Esophagus squamous epithelium (tissue), 4 donors: ENCODE data around the genes PRPSAP1 and RHBDF2.

- PRO-cap: no peak
- RAMPAGE, long total RNA, 4 experiments: no peak in any of the 4 experiments
Observed at GRCh38 chr17:76248447-76248817, 8.1 kb upstream of the RNF157 start.

- PRO-cap: bidirectional peak, plus-strand start at chr17:76353560, minus-strand start at chr17:76353260; bidirectional peak, plus-strand start at chr17:76353754, minus-strand start at chr17:76353757; bidirectional peak, plus-strand start at chr17:76354098, minus-strand start at chr17:76353984; bidirectional peak, plus-strand start at chr17:76354268, minus-strand start at chr17:76354198
- RAMPAGE, long total RNA, 4 experiments: start-site peak on the minus strand in 3 of 4 experiments, at chr17:76353623-76354206 at its widest, 10 to 218 reads per replicate
Observed at GRCh38 chr17:76353469-76354619, at the start of gene PRPSAP1. Gene PRPSAP1, minus strand, starts transcription at chr17:76353916.

DNA sequence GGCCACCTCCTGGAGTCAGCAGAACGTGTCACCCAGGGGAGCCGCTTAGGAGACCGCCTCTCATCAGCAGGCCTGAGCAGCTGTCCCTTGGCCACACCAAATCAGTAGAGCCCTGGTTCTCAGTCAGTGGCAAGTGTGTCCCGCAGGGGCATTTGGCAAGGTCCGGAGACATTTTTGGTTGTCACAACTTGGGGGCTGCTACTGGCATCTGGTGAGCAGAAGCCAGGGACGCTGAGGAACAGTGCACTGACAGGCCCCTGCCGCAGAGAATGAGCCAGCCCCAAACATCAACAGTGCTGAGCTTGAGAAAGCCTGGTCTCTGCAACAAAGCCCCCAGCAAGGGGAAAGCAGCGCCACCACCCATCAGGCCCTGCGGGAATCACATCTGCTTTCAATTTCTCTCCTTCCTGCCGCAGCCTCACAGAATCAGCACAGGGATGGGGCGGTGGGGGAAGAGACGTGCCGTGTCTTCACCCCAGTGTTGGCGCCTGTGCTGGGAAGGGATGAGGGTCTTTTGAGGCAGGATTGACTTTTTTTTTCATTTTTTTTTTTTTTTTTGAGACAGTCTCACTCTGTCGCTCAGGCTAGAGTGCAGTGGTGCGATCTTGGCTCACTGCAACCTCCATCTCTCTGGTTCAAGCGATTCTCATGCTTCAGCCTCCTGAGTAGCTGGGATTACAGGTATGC lies 14.8 kb upstream of the PRPSAP1 start:
- PRO-cap: no peak
- RAMPAGE, long total RNA, 4 experiments: no peak in any of the 4 experiments

DNA sequence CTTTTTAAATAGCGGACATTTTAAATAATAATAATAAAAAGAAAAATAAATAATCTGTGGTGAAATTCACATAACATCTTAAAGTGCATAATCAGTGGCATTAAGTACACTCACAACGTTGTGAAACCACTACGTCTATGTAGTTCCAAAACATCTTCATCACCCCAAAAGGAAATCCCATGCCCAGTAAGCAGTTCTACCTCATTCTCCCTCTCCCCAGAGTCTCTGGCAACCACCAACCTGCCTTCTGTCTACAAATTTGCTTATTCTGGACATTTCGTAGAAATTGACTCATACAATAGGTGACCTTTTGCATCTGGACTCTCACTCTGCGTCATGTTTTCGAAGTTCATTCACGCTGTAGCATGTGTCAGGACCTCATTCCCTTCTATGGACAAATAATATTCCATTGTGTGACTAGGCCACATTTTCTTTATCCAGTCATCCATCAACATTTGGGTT lies 12.3 kb upstream of the SPHK1 start:
- PRO-cap: no peak
- RAMPAGE, long total RNA, 4 experiments: no peak in any of the 4 experiments

DNA sequence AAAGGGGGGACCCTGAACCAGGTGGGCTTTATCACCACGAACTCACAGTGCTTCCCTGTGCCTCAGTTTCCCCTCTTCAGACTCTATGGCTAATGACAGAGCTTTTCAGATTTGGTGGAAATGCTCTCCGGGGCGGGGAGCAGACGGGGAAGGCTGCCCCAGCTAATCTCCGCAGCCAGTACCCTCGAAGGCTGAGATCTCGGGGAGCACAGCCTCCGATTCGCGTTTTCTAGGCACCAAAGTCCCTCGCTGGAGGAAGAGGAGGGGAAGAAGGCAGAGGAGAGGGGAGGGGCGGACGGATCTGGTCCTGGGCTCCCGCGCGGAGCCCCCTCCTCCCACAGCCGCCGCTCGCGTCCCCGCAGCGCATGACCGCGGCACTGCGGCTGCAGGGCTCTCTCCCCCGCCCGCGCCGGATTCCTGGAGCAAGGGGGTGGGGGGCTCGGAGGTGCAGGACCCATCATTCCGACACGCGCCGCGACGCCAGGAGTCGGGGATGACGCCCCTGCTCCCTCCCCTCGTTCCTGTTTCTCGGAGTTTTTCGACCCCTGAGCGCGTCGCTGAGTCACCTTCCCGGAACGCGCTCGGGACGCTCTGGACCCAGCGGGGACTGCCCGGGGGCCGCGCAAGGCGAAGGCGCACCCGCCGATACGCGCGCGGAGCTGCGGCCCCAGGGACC lies 1.6 kb upstream of the SPHK1 start:
- PRO-cap: bidirectional peak, plus-strand start at position 603 of the sequence, minus-strand start at position 371 of the sequence
- RAMPAGE, long total RNA, 4 experiments: no peak in any of the 4 experiments

DNA sequence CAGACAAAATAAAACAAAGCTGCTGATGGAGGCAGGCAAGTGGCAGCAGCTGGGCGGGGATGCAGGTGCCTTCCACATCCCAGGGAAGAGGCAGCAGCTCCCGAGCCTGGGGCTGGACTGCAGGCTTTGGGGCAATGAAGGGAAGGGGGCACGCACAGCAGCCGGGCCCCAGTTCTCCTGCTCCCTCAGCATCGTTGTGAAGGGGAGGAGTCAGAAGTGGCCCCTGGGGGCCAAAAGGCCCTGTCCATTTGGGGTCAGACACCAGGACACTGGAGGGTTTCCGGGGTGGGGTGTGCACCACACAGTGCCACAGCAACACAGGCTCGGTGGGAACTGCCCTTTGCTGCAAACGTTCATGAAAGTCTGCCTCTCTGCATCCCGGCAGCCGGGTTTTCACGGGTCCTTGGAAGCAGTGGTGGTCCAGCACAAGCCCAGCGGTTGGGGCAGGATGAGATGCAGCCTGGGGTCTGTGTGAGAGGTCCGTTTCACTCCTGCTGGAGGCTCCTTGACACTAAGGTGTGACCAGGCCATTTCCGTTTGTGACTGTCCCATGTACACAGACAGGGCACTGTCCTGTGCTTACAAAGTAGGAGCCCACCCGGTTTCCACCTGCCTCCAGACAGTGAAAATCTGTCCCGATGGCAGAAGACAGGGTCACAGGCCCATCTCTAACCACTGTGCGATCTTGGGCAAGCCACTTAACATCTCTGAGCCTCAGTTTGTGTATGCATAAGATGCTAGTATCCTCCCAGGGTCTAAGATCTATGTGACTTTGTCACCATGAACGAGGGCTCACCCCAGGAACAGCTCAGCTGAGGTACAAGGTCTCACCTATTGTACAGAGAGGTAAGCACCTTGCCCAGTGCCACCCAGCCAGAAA lies 6.2 kb downstream of the RHBDF2 start:
- PRO-cap: no peak
- RAMPAGE, long total RNA, 4 experiments: no peak in any of the 4 experiments

DNA sequence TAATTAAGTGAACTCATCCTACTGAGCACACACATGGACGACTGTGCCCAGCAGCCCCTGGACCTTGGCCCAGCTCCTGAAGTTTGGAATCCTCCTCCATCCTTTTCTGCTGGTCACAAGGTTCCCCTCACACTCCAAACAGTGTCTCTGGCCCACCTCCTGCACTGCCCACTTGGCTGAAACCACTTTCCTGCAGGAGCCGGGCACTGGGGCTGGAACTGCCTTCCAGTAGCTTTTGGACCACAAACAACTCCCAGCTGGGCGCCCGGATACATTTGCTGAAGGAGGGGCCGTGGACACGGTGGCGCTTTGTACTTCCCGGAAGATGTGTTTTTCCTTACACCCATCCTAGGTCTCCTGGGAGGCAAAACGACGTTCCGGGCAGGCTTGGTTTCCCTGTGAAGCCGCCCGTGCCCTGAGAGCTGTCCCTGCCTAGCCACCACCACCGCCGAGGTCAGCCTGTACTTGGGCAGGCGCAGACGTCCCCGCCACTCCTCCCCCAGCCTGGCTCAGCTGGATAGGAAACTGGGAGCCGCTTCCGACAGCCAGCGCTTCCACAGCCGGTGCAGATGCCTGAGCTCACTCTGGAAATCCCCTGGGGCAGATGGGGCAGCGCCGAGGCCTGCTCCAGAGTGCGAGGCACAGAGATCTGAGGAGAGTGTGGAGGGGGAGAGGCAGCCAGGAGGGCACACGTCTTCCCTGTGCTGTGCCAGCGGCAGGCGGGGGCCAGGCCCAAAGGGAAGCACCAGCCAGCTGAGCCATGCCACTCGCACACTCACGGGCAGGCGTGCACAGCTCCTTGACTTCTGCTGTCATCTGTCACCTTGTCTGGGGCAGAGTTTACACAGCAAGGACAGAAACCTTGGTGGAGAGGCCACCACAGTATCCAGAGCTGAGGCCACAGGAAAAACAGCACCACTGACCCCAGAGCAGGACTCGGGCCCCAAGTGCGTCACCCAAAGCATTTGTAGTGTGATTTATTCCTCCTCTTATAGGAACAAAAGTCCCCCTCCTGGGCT lies 3.2 kb downstream of the RHBDF2 start:
- PRO-cap: bidirectional peak, plus-strand start at position 548 of the sequence, minus-strand start at position 467 of the sequence; bidirectional peak, plus-strand start at position 763 of the sequence, minus-strand start at position 651 of the sequence
- RAMPAGE, long total RNA, 4 experiments: no peak in any of the 4 experiments

GRCh38 chr17:76500885-76501750 lies at the start of gene RHBDF2:
Gene RHBDF2, minus strand, starts transcription at chr17:76501423.
- PRO-cap: unidirectional peak, minus-strand start at chr17:76501162; bidirectional peak, plus-strand start at chr17:76501546, minus-strand start at chr17:76501389
- RAMPAGE, long total RNA, 4 experiments: start-site peak on the minus strand in 4 of 4 experiments, at chr17:76501379-76501415 at its widest, 40 to 222 reads per replicate

DNA sequence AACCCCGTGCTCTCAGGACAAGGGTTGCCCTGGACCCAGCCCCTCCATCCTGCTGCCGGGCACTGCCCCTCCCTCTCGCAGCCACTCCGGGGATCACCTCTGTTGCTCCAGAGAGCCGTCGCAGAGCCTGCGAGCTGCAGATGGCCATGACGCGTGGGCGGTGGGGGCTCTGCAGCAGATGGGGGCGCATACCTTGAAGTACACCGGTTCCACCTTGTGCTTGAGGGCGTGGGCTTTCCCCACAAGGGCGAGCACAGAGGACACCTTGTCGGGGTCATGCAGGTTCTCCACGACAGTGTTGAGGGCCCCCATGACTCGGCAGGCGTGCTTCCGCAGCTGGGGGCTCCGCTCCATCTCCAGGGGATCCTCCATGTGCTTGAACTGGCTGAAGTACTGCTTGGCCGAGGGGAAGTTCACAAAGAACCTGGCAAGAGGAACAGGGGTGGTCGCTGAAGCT lies 6.2 kb downstream of the CYGB start:
- PRO-cap: no peak
- RAMPAGE, long total RNA, 4 experiments: start-site peak on the minus strand in 1 of 4 experiments, centred at position 84 of the sequence, 7 reads per replicate

GRCh38 chr17:76550603-76551860 lies 11.2 kb downstream of the PRCD start:
- PRO-cap: bidirectional peak, plus-strand start at chr17:76551180, minus-strand start at chr17:76551150
- RAMPAGE, long total RNA, 4 experiments: no peak in any of the 4 experiments

DNA sequence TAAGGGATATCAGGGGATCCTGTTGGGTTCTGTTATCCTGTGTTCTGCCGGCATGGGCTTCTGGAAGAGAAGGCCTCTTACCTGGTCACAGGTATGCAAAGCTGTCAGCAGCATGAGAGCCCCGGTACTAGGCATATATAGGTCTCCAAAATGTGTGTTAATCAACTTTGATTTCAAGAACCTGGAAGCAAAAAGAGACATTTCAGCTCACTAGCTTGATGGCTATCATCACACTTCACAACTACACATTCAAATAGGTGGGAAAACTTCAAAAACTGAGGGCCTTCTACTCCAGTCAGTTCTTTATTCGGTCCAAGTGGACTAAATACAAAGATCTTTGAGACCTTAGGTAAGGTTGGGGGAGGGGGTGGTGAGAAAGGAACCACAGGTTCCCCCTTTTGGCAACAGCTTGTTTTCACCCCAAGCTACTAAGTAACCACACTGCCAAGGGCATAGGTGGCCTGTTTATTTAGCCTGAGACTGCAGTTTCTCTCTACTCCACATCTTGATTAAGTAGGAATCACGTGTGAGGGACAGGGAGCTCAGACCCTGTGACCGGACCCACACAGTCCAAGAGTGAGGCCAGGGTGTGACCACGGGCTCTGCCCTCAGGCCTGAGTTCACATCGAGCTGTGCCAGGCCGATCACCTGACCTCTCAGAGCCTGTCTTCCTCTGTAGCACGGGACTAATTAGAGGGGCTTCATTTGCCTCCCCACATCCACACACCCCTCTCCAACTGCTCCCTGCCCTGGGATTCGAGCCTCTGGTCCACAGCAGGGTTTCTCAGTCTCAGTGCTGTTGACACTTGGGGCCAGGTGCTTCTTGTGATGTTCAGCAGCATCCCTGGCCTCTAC lies 18.1 kb downstream of the ST6GALNAC2 start:
- PRO-cap: no peak
- RAMPAGE, long total RNA, 4 experiments: no peak in any of the 4 experiments

GRCh38 chr17:76584454-76585613 lies 826 bp downstream of the ST6GALNAC2 start:
- PRO-cap: unidirectional peak, plus-strand start at chr17:76584659; unidirectional peak, plus-strand start at chr17:76584948; bidirectional peak, plus-strand start at chr17:76585145, minus-strand start at chr17:76585134
- RAMPAGE, long total RNA, 4 experiments: no peak in any of the 4 experiments

DNA sequence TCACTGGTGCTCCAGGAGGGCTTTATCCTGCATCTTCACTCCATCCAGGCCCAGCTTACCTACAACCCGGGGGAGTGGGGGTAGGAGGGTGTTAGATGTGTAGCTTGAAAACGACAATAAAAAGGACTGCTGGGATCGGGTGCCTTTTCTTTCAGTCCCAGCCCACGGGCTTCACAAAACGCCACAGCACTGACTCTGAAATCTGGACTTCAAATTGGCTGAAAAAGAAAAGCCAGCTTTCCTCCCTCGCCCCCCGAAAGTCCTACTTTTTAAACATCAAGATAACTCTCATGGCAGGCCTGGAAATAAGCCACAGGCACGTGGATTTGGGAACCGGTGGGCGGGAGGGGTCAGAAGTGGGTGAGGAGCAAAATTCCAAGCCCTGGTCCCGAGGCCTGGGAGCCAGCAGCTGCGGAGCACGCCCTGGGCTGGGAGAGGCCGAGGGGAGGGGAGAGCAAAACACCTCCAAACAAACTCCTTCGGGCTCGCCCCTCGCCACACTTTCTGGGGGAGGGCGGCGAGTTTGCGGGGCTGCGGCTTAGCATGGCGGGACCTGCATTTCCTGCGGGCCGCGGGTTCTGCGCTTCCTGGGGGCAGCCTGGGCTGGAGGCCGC lies 754 bp downstream of the MXRA7 start:
- PRO-cap: unidirectional peak, plus-strand start at position 396 of the sequence
- RAMPAGE, long total RNA, 4 experiments: no peak in any of the 4 experiments

GRCh38 chr17:76740248-76740787 lies 2.4 kb downstream of the MFSD11 start:
- PRO-cap: no peak
- RAMPAGE, long total RNA, 4 experiments: no peak in any of the 4 experiments

GRCh38 chr17:76844606-76845480 lies 23.4 kb upstream of the MGAT5B start:
- PRO-cap: no peak
- RAMPAGE, long total RNA, 4 experiments: no peak in any of the 4 experiments

GRCh38 chr17:76969439-76969810 lies 101.2 kb downstream of the MGAT5B start:
- PRO-cap: no peak
- RAMPAGE, long total RNA, 4 experiments: no peak in any of the 4 experiments

DNA sequence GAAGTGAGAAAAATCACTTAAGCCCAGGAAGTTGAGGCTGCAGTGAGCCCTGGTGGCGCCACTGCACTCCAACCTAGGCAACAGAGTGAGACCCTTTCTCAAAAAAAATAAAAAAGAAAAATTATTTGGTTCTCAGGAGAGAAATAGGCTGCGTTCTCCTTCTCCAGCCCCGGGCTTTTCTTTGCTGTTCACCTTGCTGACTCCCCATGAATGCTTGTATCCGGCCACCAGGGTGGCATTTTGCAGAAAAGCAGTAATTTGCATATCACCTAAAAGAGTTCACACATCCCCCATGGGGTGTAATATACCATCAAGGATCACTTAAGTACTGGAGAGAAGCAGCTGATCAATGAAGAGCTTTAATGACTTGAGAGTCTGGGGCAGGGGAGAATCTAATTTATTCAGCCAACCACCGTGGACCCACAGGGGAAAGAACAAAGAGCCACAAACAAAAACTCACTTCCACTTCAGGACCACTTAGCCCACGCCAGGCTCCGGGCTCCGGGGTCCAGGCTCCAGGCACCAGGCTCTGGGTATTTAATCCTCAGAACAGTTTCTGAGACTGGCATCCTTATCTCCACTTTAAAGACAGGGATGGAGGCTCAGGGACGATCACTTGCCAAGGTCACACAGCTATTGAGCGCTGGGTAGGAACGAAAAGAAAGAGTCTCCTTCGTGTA lies 33.9 kb upstream of the SEC14L1 start:
- PRO-cap: bidirectional peak, plus-strand start at position 303 of the sequence, minus-strand start at position 212 of the sequence
- RAMPAGE, long total RNA, 4 experiments: no peak in any of the 4 experiments

GRCh38 chr17:77147918-77148522 lies 7.3 kb downstream of the SEC14L1 start:
- PRO-cap: no peak
- RAMPAGE, long total RNA, 4 experiments: no peak in any of the 4 experiments

GRCh38 chr17:77209073-77209850 lies 68.5 kb downstream of the SEC14L1 start:
- PRO-cap: no peak
- RAMPAGE, long total RNA, 4 experiments: no peak in any of the 4 experiments

DNA sequence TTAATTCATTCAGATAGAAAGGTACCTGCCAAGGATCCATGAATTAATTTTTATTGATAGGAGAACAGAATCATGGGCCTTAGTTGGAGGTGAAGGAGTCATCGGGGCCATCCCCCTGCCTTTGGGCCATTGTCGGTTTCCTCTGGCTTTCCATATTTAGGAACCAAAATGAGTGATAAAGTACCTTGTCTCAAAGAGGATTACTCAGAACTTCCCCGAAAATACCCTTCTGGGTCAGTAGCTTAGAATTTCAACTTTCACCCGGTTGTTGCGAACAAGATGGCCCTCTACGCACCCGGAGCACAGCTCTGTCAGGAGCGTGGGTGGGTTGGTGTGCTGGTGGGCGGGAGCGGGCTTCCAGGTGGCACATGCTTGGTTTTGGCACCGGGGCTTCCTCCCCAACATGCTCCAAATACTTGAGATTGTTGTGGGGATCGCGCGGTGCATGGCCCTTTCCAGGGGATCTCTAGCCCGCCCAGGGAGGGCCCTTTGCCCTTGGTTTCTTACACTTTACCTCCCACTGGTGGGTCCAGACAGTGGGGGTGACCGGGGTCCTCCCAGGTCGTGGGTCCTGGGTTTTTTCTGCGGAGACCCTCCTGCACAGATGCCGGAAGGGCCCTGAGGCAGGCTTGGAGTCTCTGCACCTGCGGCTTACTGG lies 1.3 kb downstream of the SEPTIN9 start:
- PRO-cap: bidirectional peak, plus-strand start at position 419 of the sequence, minus-strand start at position 310 of the sequence
- RAMPAGE, long total RNA, 4 experiments: no peak in any of the 4 experiments